Epidermal melanocyte (primary cell): ENCODE measurements around the gene ARL16.

DNA sequence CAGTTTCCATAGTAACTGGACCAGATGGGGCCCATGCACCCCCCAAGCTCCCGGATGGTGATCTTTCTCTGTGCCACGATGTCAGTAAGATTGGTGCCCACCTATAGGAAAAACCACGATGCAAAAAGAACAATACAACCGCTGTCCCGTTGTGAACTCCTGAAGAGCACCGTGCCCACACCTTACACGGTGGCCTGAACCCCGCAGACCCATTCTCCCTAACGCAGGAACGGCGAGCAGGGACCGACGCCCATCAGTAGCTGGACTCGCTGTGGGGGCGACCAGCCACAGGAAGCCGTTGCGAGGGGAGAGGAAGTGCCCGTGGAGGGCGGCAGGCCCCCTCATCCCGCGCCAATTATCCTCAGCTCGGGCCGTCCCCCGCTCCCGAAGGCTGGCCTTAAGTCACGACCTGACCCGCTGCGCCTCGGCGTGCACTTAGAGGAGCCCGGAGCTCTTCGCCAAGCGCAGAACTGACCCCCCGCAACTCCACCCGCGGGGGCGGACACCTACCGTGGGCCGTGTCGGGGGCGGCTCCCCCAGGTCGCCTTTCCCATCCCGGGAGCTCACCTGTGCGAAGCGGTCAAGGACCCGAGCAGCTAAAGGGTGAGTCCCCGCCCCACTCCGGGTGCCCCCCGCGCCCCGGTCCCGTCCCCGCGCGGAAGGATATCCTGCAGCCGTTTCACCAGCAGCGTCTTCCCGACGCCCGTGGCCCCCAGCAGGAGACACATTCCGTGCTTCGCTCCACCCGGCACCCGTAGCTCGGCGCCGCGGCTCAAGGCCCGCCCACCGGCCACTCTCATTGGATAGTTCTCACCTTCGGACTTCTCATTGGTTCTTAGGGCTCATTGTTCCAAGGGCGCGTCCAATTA, at the start of gene ARL16:
ARL16 (minus strand) TSS at position 772 of the 869 bp plus-strand sequence.
- RRBS: 2% methylated on average over 28 of the region's 73 CpGs

DNA sequence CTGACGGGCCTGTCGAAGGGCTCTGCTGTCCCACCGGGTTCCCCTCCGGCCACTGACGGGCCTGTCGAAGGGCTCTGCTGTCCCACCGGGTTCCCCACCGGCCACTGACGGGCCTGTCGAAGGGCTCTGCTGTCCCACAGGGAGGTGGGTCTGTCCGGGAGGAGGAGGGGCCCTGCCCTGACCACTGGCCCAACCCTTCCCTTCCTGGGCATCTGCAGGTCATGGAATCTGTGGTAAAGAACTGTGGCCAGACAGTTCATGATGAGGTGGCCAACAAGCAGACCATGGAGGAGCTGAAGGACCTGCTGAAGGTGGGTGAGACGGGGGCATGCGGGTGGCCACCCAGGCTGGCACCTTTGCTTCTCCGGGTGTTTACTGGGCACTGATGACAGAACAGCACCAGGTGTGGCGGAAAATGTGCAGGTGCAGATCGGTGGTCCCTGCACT, 3.0 kb downstream of the HGS start:
- RRBS: 89% methylated on average over 1 of the region's 16 CpGs

- RRBS: 4% methylated on average over 3 of the region's 17 CpGs
These were observed 925 bp upstream of the SLC25A10 start for GRCh38 chr17:81711067-81711651.

DNA sequence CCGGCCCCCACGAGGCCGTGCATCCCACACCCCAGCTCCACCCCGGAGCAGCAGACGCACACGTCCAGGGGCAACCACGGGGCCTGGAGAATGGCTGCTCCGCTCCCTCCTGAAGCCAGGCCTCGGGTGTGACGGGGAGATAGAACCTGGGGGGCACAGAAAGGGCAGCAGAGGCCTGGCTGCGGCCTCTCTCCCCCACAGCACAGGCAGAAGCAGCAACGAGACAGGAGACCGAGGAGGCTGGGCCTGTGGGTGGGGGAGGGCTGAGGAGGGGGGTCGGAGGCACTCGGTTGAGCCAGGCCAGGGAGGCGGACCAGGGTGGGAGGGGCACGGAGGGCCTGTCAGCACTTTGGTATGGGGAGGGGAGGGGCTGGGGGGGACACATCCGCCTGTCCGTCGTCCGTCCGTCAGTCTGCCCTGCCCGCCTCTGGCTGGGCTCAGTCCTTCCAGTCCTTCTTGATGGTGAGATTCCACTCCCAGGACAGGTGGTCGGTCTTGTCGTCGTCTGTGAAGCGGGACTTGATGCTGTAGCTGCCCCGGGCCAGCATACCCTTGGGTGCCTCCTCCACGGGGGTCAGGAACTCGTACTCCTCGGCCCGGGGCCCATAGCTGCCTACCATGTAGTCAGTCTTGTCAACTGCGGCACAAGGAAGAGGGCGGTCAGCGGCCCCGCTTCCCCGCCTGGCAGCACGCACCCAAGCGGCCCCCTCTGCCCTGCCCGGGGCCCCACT, 2.5 kb downstream of the ARHGDIA start:
- RRBS: 33% methylated on average over 10 of the region's 40 CpGs

DNA sequence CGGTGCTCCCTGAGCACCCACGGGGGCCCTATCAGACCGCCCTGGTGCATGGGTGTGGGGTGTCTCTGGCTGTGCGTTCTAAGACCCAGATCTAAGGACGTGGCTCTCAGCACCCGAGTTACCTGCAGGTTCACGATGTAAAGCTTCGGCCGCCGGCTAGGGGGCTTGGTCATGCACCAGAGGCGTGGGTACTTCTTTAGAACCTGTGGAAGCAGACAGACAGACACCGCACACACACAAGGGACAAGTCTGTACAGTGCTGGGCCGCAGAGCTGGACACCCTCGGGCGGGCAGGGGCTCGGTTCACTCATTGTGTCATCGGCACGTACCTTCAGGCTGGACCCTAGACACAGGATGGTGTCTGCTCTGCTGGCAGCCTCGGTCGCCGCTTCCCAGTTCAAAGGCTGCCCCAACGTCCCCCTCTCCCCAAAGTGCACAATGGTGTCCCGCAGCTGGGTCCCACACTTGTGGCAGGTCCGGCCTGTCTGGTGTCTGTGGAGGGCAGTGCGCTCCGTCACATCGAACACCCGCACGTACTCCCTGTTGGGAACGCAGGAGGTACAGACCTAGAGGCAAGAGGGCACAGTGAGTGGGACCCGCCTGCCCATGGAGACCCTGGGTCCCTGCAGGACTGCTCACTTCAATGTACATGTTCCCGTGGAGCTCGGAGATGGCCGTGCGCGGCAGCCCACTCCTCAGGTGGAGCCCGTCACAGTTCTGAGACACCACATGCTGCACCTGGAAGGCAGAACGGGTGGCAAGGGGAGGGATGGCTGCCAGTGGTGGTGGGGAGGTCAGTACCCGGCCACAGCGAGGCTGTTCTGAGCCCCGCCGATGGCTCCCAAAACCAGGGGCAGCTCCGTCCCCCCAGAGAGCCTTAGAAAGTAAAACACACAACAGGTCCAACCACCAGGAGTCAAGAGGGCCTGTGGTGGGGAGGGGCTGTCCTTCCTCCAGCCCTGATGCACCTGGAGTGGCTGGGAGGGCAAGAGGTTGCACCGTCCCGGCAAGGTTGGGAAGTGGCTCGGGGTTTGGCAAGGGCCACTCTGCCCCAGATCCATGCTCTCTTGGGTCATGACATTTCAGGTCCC, 3.1 kb upstream of the PCYT2 start:
- RRBS: no CpG with 5 or more reads among the region's 46 CpGs

DNA sequence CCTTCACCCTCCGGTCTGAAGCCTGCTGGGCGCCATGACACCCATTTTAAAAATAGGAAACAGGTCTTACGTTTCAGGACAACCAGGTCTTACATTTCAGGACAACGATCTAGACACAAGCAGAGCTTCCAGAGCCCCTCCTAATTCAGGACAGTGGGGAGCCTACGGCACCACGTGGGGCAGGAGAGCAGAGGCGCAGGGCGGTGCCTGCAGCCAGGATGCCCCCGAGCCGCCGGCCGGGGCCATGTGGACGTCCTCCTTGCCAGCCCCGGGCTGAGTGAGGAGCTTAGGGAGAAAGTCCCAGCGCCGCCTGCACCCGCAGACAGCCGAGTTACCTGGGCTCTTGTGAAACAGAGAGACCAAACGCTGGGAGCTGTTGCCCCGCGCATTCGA, 1.5 kb upstream of the NOTUM start:
- RRBS: no CpG with 5 or more reads among the region's 22 CpGs

- RRBS: 11% methylated on average over 44 of the region's 50 CpGs
These were observed 488 bp downstream of the RAC3 start for GRCh38 chr17:82031891-82032441.

- RRBS: 100% methylated on average over 2 of the region's 36 CpGs
These were observed 4.0 kb downstream of the GPS1 start for GRCh38 chr17:82055255-82056467.

GRCh38 chr17:82088071-82088721, 9.8 kb downstream of the FASN start:
- RRBS: 98% methylated on average over 6 of the region's 37 CpGs

GRCh38 chr17:82093152-82093505, 4.9 kb downstream of the FASN start:
- RRBS: no CpG with 5 or more reads among the region's 17 CpGs

GRCh38 chr17:82093506-82093986, 4.5 kb downstream of the FASN start:
- RRBS: no CpG with 5 or more reads among the region's 21 CpGs

- RRBS: 86% methylated on average over 3 of the region's 12 CpGs
These were observed 2.4 kb downstream of the FASN start for GRCh38 chr17:82095598-82096031.

GRCh38 chr17:82229431-82230064, 706 bp downstream of the SLC16A3 start:
- RRBS: no CpG with 5 or more reads among the region's 30 CpGs

GRCh38 chr17:82234163-82235457, 5.8 kb downstream of the SLC16A3 start:
- RRBS: no CpG with 5 or more reads among the region's 33 CpGs

DNA sequence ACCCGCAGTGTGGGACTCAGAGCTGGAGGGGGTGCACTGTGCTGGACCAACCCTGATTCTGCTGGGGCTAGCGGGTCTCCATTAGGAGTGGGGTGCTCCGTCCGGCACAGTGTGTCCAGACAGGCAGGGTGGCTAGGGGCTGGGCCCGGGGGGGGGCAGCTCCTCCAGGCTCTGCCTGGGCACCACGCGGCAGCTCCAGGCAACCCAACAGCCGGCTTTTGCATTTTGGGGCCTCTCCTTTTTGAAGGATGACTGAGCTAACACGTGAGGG, 9.1 kb downstream of the SLC16A3 start:
- RRBS: 14% methylated on average over 5 of the region's 9 CpGs

DNA sequence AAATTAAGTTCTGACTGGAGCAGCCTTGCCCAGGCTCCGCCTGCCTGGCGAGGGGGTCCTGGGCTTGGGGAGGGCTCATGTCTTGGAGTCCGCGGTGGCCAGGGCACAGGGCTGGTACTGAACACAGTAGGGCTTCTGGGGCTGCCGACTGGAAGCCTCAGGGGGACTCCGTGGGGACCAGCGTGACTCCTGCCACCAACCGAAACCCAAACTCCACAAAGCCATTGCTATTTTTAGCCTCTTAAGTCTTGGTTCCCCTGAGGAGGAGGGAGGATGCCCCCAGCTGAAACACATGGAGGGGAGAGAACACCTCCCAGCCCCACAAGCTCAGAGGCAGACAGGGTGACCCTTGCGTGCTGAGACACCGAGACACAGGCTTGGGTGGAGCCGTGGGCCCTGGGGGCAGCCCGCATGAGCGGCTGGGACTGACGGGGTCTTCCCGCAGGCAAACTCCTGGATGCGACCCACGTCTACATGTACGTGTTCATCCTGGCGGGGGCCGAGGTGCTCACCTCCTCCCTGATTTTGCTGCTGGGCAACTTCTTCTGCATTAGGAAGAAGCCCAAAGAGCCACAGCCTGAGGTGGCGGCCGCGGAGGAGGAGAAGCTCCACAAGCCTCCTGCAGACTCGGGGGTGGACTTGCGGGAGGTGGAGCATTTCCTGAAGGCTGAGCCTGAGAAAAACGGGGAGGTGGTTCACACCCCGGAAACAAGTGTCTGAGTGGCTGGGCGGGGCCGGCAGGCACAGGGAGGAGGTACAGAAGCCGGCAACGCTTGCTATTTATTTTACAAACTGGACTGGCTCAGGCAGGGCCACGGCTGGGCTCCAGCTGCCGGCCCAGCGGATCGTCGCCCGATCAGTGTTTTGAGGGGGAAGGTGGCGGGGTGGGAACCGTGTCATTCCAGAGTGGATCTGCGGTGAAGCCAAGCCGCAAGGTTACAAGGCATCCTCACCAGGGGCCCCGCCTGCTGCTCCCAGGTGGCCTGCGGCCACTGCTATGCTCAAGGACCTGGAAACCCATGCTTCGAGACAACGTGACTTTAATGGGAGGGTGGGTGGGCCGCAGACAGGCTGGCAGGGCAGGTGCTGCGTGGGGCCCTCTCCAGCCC, 9.8 kb downstream of the SLC16A3 start:
- RRBS: 11% methylated on average over 4 of the region's 47 CpGs

DNA sequence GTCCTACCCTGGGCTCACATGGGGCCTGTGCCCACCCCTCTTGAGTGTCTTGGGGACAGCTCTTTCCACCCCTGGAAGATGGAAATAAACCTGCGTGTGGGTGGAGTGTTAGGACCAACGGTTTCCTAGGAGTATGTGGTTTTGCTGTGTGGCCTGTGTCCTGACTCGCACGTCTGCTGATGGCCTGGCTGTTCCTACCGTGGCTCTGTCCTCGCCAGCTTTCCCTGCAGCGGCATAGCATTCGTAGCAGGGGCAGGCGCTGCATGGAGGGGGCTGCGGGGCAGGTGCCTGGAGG, 10.5 kb downstream of the SLC16A3 start:
- RRBS: no CpG with 5 or more reads among the region's 10 CpGs

GRCh38 chr17:82248141-82249207, 19.6 kb downstream of the SLC16A3 start:
- RRBS: 100% methylated on average over 2 of the region's 52 CpGs

DNA sequence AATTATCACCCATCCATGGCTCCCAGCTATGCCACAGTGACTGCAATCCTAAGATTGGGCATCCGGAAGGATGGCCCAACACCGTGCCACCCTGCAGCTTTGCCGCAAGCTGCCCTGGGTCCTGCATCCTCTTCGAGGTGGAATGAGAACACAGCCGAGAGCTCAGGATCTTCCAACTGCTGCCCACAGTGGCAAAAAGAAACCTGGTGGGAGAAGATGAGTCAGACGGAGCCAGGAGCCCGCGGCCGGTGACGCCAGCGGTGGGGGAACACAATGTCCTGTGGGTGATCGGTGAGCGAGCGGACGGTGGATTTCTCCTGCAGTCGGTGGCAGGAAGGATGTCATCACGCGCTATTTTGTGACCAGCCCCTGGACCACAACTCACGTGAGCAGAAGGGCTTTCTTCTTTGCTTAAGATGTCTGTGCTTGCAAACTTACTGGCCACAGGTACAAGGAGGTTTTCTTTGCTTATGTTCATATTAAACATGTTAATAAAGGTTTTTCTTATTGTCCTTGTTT, 20.1 kb downstream of the CD7 start:
- RRBS: no CpG with 5 or more reads among the region's 19 CpGs

DNA sequence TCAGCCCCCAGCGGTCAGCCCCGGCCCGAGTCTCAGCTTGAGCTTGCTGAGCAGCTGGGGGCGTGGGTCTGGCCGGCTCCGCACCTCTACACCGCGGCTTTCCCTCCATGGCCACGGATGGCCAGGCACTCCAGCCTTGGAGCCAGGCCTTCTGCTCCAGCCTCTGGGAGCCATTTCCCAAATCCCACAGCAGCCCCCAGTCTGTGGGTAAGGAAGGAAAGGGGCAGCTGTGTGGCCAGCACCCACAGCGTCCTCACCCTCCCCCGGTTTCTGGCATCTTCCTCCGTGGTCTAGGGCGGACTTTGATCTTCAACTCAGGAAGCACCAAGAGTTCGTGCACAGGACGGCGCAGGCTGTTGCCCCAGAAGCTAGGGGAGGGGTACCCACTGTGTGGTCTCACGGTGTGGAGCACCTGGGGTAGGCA, 14.2 kb downstream of the CD7 start:
- RRBS: no CpG with 5 or more reads among the region's 17 CpGs